Parietal lobe (tissue), 2 donors: ENCODE measurements around a stretch of chr10.

GRCh38 chr10:75099111-75099408 is 252 bp downstream of the DUSP13 start:
- RAMPAGE, long total RNA, result no peak

GRCh38 chr10:75229148-75230272 is 6.2 kb downstream of the COMTD1 start:
- RAMPAGE, long total RNA, result no peak

DNA sequence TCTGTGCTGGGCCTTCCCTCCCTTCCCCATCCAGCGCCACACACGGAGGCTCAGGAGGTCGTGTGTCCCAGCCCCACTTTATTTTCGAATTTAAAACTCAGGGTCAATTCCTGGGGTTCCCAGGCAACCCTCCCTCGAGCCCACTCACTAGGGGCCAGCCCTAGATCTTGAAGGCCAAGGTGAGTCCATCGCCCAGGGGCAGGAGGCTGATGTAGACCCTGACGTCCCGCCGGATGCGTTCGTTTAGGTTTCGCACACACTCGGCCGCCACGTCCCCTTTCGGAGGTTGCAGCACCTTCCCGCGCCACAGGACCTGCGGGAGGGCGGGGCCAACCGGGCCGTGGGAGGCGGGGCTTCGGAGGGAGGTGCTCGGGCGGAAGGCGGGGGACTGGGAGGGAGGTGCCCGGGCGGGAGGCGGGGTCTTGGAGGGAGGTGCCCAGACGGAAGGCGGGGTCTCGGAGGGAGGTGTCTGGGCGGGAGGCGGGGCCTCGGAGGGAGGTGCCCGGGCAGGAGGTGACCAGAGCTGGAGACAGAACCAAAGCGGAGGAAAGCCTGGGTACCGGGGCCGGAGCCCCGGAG is 1.8 kb downstream of the COMTD1 start:
- RAMPAGE, long total RNA, result no peak

- RAMPAGE, long total RNA, result no peak
These were observed 58.3 kb upstream of the COMTD1 start for GRCh38 chr10:75293985-75294460.

DNA sequence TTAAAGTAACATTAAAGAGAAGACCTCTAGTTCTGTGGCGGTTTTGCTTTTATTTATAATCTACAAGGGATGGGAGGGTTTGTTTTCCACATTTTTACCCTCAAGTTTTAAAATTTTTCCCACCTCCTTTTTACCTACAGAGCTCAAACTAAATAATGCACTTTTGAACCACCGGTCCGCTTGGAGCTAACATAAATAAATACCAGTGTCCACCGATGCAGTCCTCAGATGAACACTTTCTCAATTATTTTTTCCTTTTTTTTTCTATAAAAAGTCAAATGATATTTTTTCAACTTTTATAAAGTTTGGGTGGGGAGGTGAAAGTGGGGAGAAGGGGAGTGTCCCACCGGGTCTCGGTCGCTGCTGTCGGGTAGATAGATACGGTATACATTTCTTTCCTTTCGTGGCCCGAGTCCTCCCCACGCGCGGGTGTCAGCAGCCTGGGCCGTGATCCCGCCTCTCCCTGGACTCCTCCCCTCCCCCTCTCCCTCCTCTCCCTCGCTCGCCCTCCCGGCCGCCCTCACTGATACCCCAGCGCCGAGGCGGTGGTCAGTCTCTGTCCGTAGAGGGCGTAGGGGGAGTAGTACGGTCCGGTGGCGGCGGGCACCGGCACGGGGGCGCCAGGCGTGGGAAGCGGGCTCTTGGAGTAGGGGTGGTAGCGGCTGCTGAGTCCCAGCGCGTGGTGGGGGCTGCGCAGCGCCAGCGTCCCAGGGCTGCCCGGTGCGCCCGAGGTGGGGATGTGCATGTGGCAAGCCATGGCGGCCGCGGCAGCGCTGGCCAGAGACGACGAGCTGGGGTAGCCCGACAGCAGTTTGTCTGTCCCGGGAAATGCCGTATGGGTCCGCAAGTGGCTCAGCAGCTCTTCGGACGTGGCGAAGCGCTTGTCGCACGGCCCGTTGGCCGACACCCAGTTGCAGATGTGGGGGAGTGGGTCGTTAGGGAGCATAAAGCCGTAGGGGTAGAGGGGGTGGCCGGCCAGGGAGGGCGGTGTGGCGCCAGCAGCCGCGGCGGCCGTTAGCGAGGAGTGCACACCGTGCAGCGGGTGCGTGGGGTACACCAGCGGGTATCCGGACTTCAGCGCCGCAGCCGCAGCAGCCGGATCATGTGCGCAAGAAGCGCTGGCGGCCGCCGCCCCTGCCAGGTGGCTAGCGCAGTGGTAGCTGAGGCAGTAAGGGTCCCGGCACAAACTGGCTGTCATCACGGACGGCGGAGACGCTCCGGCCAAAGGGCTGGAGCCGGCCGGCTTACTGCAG is 2.9 kb downstream of the ZNF503 start:
- RAMPAGE, long total RNA, result no peak

DNA sequence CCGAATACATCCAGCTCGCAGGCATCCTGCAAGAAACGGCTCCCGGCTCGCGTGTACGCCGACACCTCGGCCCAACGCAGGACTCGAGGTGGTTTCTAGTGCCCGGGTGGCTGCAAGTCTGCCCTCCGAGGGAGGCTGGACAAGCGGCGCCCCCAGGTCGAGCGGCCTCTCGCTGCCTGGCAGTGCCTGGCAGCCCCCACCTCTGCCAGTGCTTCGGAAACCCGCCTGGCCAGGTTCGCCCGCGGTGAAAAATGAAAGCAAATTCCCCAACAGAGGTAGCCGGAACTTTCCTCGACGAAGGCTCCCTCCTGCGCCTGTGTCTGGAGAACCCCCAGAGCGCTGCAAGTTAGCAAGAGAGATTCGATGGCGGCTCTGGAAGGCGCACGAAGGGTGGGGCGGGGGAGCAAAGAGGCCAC is 5.7 kb upstream of the ZNF503 start:
- RAMPAGE, long total RNA, result no peak

DNA sequence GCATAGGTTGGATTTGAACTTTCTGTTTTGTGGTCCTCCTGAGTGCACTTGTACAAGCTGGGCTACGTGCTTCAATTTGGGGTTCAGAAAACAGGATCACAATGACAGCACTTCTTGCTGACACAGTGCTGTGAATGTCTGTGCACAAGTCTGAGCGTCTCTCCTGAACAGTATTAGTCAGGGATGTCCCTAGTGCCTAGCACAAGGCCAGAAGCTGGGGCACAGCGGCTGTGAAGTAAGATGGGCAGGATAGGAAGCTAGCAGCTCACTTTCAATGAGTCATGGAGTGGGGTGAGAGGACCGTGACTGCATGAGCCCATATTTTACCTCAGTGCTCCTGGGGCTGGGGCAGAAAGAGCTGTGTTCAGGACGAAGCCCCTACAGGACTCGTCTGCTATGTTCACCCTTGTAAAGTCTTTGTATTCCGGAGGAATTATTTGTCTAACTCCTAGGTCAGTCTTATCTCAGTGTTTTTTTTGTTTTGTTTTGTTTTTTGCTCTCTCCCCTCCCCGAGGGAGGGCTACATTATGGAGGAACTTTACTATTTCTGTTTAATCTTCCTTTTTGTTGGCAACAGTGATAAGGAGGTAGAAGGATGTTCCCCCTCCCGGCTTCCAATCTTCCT is 2.9 kb upstream of the LRMDA start:
- RAMPAGE, long total RNA, result no peak

DNA sequence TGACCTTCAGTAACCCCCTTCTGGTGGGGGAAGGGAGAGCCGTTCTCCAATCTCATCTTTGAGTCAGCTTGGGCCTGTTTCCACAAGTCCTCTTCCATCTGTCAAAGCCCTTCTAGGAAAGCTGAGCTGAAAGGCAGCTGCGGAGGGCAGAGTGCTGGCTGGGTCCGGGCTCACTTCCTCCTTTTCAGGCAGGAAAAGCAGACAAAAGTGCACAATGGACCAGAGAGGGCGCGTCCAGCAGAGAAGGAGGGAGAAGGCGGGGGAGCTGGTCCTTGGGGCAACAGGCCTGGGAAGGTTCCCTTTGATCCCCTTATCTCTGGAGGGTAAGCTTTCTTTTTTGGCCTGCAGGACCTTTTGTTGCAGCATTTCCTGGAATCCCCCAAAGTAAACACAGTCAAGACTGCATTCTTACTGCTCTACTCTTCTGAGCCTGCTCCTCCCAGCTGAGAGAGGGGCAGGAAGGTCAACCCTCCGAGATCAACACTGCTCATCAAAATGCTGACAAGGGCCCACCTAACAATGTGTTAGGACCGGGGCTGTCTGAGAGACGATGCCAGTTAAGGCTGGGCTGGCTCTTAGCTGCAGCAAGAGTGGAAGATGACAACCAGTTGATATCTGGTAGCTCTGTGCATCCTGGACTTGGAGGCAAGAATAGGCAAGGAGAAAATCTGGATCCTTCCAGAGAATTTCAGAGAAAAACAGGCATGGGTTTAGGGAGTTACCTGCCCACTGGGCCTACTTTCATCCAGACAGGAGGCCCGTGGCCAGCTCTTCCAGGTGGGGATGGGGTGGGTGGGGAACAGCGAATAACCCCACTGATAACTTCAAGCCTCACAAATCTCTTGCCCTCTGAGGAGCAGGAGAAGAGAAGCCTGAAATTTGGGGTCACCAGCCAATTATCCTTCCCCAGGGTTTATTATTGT is 1.0 kb upstream of the LRMDA start:
- RAMPAGE, long total RNA, result no peak

GRCh38 chr10:75600896-75601365 is 169.5 kb downstream of the LRMDA start:
- RAMPAGE, long total RNA, result no peak

DNA sequence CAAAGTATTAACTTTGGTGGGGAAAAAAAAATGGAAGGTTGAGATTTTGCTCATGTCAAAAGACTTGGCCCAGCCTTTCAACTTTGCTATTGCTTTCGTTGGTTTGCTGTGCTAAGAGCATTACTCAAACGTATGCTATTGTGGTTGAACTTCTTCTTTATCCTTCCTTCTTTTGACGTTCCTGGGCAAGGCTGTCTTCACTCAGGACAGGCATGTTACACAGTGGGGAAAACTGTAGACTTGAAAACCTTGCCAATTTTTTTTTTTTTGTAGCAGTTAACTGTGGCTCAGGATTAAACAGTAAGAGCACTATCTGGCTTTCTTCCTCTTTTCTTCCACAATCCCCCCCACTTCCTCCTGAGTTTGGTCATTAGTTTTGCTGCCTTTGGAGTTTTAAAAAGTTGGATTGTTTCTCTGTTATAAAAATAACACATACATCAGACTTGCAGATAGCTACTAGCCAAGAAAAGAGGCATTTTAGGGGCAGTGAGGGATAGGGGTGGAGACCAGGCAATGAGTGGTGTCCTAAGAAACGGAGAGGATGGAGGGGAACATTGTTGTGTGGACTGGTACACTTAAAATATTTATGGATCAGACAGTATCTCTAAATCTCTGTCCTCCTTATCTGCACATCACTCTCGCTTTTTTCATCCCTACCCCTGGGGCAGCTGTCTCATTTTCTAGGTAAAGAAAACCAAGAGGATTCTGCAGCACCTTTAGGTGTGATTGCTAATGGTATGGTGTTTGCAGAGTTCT is 181.6 kb downstream of the LRMDA start:
- RAMPAGE, long total RNA, result no peak

- RAMPAGE, long total RNA, result no peak
These were observed 593.3 kb downstream of the LRMDA start for GRCh38 chr10:76024567-76025261.

DNA sequence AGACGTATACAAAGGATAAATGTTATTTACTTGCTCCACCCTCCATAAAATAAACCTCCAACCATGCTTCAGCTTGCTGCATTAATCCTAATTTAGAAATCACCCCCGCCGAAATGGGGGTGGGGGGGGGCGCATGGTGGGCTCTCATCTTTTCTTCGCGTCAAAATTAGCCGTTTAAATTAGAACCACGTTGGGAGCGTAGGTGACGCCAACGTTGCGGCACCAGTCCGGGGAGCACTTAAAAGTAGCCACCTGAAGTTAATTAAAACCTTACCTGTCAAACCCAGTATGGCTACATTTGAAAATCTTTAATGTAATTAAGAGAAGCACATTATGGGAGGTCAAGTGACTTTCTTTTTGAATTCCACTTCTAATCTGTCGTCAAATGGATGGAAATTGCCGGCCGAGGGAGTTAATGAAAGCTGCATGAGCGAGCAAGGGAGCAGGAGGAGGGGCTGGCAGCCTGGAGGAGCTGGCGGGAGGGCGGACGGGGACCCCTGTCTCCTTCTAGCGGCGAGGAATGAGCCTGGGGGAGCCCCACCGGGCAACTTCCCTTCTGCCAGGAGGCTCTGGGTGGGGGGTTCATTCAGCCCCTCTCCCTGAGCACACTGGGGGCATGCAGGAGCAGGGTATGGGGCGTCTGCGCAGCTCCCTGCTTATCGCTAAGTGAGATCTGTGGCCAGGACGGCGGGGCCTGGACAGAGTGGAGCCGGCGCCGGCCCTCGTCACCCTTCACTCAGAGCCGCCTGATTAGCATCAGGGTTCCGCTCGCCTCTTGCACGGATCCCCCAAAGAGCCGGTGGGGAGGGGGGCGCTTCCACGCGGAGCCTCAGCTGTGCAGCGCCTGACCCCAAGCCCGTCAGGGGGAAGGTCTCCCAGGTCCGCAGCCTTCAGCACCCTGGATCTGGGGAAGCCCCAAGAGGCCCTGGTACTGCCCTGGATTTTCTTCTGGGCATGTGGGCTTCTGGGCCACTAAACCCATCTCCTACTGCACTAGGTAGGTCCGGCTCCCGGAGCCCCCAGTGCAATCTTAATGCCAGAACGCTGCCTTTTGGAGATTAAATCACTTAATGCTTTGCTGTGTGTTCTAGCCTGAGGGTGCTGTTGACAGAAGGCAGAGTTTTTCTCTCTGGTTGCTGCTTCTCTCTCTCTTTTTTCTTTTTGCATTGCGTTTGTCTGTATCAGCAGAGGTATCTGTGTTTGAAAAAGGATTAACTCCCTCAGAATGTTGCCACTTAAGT is 680.7 kb downstream of the LRMDA start:
- RAMPAGE, long total RNA, result no peak

DNA sequence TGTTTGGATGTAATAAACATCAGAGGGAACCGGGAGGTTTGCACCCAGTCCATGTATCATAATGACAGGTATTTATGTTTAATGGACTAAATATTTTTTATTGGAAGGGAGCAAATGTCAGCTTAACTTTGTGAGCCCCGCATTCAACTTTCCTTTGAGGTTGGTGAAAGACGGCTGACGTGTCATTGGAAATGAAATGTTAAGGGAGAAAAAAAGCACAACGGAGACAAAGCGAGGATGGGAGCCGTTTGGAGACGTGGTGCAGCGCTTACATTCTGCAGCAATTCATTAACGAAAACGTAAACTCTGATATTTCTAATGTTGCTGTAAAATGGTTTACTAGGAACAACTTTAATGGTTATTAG is 1092.7 kb downstream of the LRMDA start:
- RAMPAGE, long total RNA, result no peak

GRCh38 chr10:77246978-77247451 is 390.6 kb downstream of the KCNMA1 start:
- RAMPAGE, long total RNA, result no peak

GRCh38 chr10:77529873-77530354 is 107.7 kb downstream of the KCNMA1 start:
- RAMPAGE, long total RNA, result no peak

DNA sequence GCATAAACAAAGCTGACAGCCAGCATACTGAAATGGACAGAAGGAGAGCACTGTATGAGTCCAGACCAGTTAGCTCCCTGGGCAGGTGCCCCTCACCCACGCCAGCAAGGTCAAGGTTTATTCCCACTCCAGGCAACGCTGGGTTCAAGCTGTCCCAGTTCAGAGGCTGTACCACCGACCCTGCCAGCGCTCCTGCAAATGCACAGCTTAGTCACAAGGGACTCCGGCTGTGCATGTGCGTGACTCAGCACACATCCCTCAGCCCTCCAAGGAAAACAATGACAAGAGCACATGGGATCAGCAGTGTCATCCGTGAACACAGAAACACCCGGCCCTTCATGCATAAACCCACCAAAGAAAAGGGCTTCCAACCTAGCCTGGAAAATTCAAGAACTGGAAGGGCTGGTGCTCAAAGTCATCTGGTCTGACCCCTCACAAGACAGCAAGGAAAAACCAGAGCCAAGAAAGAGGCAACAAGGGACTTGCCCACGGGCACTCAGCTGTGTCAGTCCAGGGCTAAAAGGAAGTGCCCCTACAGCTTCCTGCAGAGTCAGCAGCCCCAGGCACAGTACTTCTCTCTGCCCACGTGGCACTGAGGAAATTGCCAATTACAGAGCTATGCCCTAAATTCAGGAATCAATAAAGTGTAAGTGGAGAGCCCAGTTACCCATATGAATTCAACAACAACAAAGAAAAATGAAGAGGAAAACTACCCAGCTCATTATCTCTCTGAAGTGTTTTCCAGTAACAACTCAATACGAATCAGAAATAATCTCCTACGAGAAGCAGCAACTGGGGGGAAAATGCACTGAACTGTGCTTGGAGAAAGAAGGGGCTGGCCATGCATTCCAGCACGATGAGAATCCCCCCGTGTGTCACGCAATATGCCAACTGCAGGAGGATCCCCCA is 106.0 kb downstream of the KCNMA1 start:
- RAMPAGE, long total RNA, result no peak

DNA sequence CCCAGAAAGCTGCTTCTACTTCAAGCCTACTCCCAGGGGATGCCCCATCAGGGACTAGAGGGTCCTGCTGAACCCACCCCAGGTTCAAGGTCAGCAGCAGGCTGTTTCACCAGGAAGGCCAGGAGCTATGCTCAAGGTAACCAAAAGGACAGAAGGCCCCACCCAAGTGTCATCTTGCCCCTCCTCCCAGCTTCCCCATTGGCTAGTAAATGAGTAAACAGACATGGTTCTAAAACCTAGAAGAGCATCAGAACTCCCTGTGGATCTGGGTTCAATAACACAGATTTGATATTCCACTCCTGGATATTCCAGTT is 84.0 kb downstream of the KCNMA1 start:
- RAMPAGE, long total RNA, result no peak

GRCh38 chr10:77606507-77607344 is 30.9 kb downstream of the KCNMA1 start:
- RAMPAGE, long total RNA, result no peak

- RAMPAGE, long total RNA, result no peak
These were observed 119.8 kb downstream of the DLG5 start for GRCh38 chr10:77806679-77807183.

DNA sequence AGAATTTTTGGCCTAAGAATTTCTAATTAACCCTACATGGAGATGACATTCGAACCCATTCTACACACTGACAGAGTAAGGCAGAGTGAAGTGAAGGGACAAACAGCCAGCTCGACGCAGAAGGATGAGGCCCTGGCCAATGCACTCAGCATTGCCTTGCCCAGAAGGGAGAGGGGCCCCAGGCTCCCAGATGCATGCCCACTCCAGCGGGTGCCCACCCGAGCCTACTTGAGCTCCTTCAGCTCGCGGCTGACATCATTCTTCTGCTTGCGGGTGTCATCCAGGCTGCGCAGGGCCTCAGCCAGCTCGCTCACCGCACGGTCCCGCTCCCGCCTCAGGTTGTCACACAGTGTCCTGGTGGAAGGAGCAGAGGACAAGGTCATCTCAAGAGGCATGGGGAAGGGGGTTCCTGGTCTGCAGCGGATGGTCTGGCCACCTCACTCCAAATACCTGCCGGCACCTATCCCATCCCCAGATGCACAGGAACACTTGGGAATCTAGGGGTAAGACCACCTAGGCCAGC is 92.8 kb downstream of the DLG5 start:
- RAMPAGE, long total RNA, result no peak